SJSA1 (cell line): ENCODE measurements around a stretch of chr1.

GRCh38 chr1:89752929-89753186, 68.0 kb upstream of the LRRC8D start:
- RAMPAGE, long total RNA, result no peak

DNA sequence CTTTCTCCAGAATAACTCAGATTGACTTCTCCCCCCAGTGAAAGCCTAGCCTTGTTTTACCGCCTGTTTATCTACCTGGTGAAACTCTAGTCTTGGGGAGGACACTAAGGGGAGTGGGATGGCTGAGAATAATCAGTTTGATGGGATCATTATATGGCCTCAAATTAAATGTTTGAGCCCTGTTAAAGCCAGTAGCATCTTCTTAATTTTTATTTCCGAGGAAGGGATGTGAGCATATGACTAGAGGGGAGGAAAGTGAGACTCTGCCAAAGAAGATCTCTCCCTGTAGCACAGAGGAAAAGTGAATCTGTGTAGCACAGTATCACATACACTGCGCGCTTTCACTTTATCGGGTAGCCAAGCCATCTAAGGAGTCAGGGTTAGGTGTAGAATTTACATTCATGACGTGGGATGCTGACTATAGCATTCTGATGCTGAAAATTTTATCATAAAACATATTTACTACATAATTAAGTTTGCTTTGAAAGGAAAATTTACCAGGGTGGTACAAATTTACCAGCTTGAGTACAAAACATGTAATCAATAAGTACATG, 24.0 kb downstream of the LRRC8D start:
- RAMPAGE, long total RNA, result no peak

GRCh38 chr1:89852663-89853458, 32.0 kb downstream of the LRRC8D start:
- RAMPAGE, long total RNA, result no peak

- RAMPAGE, long total RNA, result no peak
These were observed 42.4 kb downstream of the LRRC8D start for GRCh38 chr1:89863153-89863645.

DNA sequence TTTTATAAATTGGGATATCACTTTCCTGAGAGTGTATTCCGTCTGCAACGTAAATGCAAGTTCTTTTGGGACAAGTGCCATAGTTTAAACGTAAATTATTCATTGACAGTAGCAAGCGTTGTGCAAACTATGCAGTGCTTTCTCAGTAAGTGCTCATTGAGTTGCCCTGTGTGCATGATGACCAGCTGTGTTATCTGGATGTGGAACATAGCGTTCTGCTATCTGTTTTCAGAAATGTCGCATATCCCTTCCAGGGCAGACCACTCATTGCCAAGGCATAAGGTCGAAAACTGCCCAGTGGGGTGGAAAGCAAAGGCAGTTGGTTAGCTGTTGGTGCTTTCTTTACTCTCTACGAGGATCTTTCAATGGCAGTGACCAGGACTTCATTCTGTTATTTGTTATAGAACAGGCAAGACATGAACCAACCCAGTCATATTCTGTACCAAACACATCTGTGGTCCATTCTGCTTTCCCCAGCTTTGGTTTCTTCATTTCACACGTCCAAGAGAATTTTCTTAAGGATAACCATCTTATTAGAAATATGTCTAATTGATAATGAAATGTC, 51.3 kb downstream of the LRRC8D start:
- RAMPAGE, long total RNA, result no peak

DNA sequence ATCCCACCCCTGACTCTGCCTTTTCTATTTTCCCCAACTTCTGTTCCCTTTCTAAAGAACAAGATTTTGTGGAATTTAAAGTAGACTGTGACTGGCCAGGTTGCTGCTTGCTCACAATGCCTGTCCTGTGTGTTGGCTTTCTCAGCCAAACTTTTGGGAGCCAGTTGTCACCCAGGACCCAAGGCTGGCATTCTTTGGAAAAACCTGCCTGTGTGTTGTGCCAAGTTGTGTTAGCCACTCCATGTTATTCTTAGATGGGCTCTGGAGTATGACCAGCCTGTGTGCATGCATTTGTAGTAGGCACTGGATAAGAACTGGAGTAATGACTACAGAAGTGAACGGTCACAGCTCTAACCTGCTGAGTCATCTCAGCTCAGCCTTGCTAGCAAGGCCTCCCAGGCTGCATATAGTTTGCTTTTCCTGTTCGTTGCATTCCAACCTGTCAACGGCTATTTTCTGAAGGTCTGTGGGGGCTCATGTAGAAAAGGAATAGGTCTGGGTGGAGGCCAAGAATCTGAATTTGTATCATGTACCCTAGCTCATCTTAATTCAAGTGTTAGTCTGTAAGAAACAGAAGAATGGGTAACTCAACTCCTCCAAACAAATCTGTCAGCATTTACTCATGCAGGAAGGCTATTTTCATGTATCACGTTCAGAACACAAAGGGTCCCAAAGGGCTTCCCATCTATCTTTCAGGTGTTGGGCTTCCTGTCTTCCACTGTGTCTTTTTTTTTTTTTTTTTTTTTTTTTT, 85.8 kb downstream of the LRRC8D start:
- RAMPAGE, long total RNA, result no peak

DNA sequence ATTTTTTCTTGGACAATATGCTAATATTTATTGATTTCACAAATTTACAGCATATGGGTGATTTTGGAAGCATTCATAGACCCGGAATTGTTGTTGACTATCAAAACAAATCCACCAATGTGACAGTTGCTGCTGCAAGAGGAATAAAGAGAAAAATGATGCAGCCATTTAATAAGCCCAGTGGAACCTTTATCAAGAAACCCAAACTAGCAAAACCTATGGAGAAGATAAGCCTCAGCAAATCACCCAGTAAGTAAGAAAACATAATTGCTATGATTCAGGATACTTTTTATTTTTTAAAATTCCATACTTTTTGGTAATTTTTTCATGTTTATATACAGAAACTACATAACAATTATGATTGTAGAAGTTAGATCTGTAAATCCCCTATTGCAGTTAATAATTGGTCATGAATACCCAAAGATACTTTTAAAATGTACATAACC, 15.2 kb downstream of the ZNF326 start:
- RAMPAGE, long total RNA, result no peak

- RAMPAGE, long total RNA, result no peak
These were observed 37.1 kb downstream of the ZNF326 start for GRCh38 chr1:90031879-90032555.

DNA sequence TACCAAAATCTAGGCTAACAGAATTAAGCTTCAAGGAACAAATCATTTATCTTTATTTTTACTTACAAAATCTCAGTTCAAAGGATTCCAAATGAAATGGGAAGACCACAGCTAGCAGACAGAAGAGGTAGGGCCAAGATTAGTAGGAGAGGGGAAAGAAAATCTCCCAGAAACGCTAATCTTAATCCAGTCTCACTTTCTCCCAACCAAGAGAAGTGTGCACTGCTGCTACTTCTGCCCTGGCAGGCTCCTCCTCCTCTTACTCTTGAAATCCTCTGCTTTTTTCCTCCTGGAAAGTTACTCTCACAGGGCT, 4.6 kb downstream of the ZNF644 start:
- RAMPAGE, long total RNA, result no peak

- RAMPAGE, long total RNA, result no peak
These were observed 111.5 kb upstream of the ZNF644 start for GRCh38 chr1:91133231-91133794.

GRCh38 chr1:91499699-91500238, 882 bp upstream of the CDC7 start:
- RAMPAGE, long total RNA, result no peak

- RAMPAGE, long total RNA, result no peak
These were observed 25.7 kb downstream of the CDC7 start for GRCh38 chr1:91526159-91526904.

DNA sequence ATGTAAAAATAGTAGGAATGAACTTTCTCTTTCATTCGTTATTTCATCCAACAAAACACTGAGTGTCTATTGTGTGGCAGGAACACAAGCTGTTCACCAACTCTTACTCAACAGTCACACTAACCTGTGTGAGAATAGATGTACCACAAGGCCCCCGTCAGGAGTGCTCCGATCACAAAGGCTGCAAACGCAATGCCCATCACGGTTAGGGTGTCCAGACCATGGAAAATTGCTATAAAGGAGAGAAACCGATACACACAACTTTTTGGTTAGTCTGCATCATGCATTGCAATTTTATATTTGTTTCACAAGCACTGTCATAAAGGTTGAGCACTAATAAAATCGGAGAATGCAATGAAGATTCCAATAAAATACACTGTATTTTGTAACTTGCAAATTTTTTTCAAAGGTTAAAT, 190.4 kb downstream of the TGFBR3 start:
- RAMPAGE, long total RNA, result no peak

GRCh38 chr1:91845850-91846305, 40.1 kb downstream of the TGFBR3 start:
- RAMPAGE, long total RNA, result no peak

GRCh38 chr1:92274936-92276100, 23.5 kb downstream of the GLMN start:
- RAMPAGE, long total RNA, result no peak

DNA sequence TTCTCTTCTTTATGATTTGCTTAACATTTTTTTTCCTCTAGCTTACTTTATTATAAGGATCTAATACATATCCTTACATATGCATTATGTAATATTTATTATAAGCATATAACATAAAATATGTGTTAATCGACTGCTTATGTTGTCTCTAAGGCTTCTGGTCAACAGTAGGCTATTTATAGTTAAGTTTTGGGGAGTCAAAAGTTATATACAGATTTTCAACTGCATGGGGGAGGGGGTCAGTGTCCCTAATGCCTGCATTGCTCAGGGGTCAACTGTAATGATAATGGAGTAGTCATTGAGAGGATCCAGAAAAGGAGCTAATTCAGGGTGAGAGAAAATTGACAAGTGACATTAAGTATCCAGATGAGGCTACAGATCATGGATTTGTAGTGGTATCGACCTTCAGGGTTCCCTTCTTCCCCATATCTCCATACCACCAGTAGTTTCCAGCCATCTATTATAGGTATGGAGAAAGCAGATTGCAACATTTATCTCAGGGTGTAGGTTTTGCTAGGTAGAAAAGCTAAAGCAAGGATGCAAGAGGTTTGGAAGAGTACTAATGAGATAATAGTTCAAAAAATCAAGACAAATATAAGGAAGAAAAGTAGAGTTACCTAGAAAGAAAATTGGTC, 65.0 kb downstream of the RPAP2 start:
- RAMPAGE, long total RNA, result no peak

DNA sequence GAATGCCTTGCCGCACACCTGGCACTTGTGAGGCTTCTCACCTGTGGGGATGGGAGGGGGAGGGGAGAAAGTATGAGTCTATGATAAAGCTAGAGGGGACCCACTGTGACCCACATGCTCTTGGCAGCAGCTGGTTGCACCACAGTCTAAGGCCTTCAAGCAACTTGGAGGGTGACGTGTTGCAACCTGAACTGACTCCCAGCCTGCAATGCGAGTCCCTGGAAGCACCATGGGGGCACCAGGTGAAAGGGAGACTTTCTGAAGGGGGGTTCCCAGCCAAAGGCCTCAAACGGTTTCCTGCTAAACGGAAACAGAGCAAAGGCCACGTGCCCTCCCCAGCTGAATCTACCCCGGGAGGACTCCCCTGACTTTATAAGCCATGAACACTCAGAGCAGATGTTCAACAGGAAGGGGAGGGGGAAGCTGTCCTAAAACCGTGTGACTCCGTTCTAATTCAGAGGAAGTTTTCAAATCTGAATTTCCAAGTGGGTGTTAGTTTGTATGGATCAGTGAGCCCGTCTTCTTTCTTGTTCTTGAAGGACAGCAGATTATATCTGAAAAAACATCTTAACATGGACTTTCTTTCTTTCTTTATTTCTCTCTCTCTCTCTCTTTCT, 10.4 kb downstream of the GFI1 start:
- RAMPAGE, long total RNA, result no peak

DNA sequence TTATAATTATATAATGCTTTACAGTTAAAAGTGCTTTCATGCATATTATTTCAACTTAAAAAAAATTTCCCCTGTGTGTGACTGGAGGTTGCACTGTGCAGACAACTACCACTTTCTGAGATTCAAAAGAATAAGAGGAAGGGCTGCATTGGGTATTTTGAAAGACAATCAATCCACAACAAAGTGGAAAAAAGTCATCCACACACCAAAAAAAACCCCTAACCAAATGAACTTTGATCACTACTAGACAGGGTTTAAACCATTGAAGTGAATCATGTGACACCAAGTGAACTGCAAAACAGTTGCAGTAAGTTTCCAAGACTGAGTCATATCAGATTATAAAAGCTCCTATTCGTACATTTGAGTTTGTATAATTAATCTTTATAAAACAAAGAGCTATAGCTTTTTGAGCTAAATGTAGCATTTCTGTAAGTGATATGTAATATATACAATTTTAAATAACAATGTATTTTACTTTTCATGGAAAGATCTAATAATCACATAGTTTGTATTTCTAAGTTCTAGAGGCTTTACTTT, 50.3 kb upstream of the GFI1 start:
- RAMPAGE, long total RNA, result no peak

GRCh38 chr1:92647060-92647979, 137.6 kb downstream of the EVI5 start:
- RAMPAGE, long total RNA, result no peak

GRCh38 chr1:92960208-92960998, 859 bp downstream of the DIPK1A start:
- RAMPAGE, long total RNA, result no peak